Adrenal gland (tissue), 7 donors: ENCODE results near the genes GRM2, ABHD14B, RPL29 and TNNC1.

DNA sequence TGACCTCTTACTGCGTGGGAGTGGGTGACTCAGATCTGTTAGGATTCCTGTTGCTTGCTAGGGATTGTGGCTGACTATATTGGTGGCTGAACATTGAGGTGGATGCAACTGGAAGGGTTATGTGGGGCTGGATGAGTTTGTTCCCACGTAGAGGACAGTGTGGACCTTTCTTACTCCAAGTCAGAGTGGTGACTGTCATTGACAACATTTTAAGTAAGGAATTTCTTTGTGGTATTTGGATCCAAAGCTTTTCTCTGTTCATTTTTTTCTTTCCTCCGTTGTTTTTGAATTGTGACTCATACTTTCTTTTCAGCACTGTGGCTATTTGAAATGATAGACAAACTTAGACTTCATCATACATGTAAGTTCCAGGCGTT is 1.2 kb downstream of the RAD54L2 start:
- PRO-cap, 3 experiments = peak in 2 of 3 experiments; most common plus-strand start position 79 of the sequence (in 1); most common minus-strand start position 187 of the sequence (in 1)
- RAMPAGE, long total RNA, 4 experiments = no peak in any of the 4 experiments
- RRBS = no CpG with 5 or more reads among the region's 4 CpGs

- PRO-cap, 3 experiments = no peak in any of the 3 experiments
- RAMPAGE, long total RNA, 4 experiments = no peak in any of the 4 experiments
- RRBS = no CpG with 5 or more reads among the region's 16 CpGs
Measured at GRCh38 chr3:51686096-51687270, 15.4 kb downstream of the TEX264 start.

GRCh38 chr3:51706783-51707259 is at the start of gene GRM2:
GRM2 (plus strand) TSS chr3:51707068.
- PRO-cap, 3 experiments = peak in 2 of 3 experiments; most common plus-strand start chr3:51707066 (in 1); most common minus-strand start chr3:51706947 (in 1)
- RAMPAGE, long total RNA, 4 experiments = no peak in any of the 4 experiments
- RRBS = 9% methylated on average over 17 of the region's 49 CpGs

GRCh38 chr3:51968917-51969806 is 1.9 kb upstream of the PCBP4 start:
- PRO-cap, 3 experiments = no peak in any of the 3 experiments
- RAMPAGE, long total RNA, 4 experiments = start-site peak on the minus strand in 1 of 4 experiments, at chr3:51968936-51969247 at its widest, 8 reads per replicate
- RRBS = no CpG with 5 or more reads among the region's 6 CpGs

DNA sequence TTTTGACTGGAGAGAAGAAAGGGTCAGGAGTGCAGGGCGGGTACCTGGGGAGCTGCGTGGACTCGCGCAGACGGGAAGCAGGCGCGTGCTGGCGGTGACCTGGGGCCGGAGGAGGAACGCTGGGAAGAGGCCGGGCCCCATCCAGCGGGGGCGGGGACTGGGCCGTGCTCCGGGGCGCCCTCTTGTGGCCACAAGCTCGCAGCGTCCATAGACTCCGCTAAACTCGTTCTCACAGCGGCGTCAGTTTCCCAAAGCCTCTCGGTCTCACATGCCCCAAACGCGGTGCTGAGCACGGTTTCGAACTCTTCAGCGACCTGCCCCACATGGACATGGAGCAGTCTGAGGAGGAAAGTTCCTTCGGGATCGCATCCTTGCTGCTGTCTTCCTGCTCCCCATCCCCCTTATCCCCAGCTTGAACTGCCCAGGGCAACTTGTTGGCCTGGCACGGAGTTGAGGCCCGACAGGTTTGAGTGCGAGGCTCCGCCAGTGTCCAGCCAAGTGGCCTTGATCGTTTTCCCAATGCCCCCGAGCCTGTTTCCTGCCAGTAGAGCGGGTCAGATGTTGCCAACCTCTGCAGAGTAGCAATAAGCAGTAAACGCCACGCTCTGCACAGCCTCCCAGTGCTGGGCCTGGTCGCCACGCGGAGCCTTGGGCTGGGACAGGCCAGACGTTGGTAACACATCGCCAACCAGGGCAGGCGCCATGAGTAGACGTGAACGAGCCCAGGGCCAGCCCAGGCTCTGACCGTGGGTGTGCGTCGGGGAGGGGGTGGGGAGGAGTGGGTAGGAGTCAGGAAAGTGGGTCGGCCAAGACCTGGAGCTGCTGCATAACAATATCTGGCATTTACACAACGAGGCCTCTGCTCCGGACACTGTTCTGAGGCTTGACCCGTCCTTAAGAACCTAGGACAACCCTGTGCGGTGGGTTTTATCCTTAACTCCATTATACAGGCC is at the start of gene ABHD14B:
Gene ABHD14B (minus strand): TSS at position 129 of the 953 bp plus-strand sequence.
- PRO-cap, 3 experiments = peak in 3 of 3 experiments; most common plus-strand start position 191 of the sequence (in 1); most common minus-strand start position 118 of the sequence (in 3)
- RAMPAGE, long total RNA, 4 experiments = start-site peak on the minus strand in 4 of 4 experiments, centred at positions 99 to 114 of the sequence, 82 to 1,113 reads per replicate
- RRBS = 2% methylated on average over 5 of the region's 55 CpGs

- PRO-cap, 3 experiments = peak in 3 of 3 experiments; most common plus-strand start chr3:51996005 (in 3); most common minus-strand start chr3:51995895 (in 3)
- RAMPAGE, long total RNA, 4 experiments = start-site peak on the minus strand in 4 of 4 experiments, at chr3:51995866-51995903 at its widest, 1,410 to 10,786 reads per replicate
- RRBS = 1% methylated on average over 6 of the region's 50 CpGs
Measured at GRCh38 chr3:51995171-51996314, at the start of gene RPL29. RPL29 (minus strand) TSS chr3:51995895.

- PRO-cap, 3 experiments = no peak in any of the 3 experiments
- RAMPAGE, long total RNA, 4 experiments = no peak in any of the 4 experiments
- RRBS = no CpG with 5 or more reads among the region's 3 CpGs
Measured at GRCh38 chr3:52024992-52025399, 29.3 kb upstream of the RPL29 start.

GRCh38 chr3:52121440-52121887 is 32.8 kb downstream of the POC1A start:
- PRO-cap, 3 experiments = peak in 1 of 3 experiments; most common plus-strand start chr3:52121644 (in 1); most common minus-strand start chr3:52121585 (in 1)
- RAMPAGE, long total RNA, 4 experiments = no peak in any of the 4 experiments
- RRBS = no CpG with 5 or more reads among the region's 8 CpGs

- PRO-cap, 3 experiments = no peak in any of the 3 experiments
- RAMPAGE, long total RNA, 4 experiments = no peak in any of the 4 experiments
- RRBS = no CpG with 5 or more reads among the region's 9 CpGs
Measured at GRCh38 chr3:52140078-52140577, 14.1 kb downstream of the POC1A start.

- PRO-cap, 3 experiments = peak in 3 of 3 experiments; most common plus-strand start chr3:52189231 (in 2); most common minus-strand start chr3:52189032 (in 3)
- RAMPAGE, long total RNA, 4 experiments = start-site peak on the minus strand in 1 of 4 experiments, at chr3:52189032-52189039 at its widest, 61 reads per replicate
- RRBS = no CpG with 5 or more reads among the region's 6 CpGs
Measured at GRCh38 chr3:52188740-52189517, 9.0 kb upstream of the ALAS1 start.

DNA sequence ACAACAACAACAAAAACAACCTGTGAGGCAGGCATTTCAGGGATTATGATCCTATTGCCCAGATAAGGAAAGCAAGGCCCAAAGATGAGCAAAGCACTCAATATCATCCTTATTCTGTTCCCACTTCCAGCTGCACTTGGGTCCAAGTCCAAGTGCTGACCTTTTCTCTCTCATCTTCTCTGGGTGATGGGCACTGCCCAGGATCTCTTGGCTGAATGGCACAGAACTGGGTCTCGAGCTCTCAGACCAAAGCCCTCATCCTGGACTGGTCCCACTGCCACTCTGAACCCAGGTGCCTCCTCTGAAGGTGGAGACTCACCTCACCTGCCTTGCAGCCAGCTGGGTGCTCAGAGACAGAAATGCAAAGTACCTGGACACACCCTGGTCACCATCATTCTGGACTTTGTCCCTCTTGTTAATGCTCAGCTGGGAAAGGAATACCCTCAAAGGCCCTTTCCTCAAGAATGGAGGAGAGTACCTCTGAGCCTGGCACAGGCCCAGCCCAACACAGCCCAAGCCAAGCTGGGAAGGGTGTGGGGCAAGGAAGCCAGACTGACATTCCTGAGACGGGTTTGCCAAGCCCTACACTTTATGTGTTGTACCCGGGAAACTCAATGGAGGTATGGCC is 1.1 kb upstream of the ALAS1 start:
- PRO-cap, 3 experiments = no peak in any of the 3 experiments
- RAMPAGE, long total RNA, 4 experiments = no peak in any of the 4 experiments
- RRBS = no CpG with 5 or more reads among the region's 3 CpGs

GRCh38 chr3:52202403-52202873 is 4.5 kb downstream of the ALAS1 start:
- PRO-cap, 3 experiments = peak in 1 of 3 experiments; most common plus-strand start chr3:52202553 (in 1); most common minus-strand start chr3:52202586 (in 1)
- RAMPAGE, long total RNA, 4 experiments = no peak in any of the 4 experiments
- RRBS = no CpG with 5 or more reads among the region's 2 CpGs

DNA sequence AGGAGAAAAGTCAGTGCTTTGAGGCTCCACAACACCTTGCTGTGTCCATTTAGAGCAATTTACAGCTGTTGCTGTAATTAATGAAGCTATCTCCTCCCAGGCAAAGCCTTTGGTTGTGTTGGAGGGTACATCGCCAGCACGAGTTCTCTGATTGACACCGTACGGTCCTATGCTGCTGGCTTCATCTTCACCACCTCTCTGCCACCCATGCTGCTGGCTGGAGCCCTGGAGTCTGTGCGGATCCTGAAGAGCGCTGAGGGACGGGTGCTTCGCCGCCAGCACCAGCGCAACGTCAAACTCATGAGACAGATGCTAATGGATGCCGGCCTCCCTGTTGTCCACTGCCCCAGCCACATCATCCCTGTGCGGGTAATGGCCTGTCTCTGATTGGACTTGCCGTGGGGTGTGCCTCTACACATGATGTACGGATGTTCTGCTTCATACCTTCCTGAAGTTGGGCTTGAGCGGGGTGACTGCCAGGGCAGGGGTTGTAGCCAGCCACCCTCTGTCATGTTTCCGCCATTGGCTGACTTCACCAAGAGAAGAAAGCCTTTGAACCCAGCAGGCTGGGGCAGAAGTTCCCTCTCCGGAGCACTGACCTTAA is 13.3 kb downstream of the ALAS1 start:
- PRO-cap, 3 experiments = peak in 1 of 3 experiments; most common plus-strand start position 168 of the sequence (in 1)
- RAMPAGE, long total RNA, 4 experiments = no peak in any of the 4 experiments
- RRBS = no CpG with 5 or more reads among the region's 18 CpGs

DNA sequence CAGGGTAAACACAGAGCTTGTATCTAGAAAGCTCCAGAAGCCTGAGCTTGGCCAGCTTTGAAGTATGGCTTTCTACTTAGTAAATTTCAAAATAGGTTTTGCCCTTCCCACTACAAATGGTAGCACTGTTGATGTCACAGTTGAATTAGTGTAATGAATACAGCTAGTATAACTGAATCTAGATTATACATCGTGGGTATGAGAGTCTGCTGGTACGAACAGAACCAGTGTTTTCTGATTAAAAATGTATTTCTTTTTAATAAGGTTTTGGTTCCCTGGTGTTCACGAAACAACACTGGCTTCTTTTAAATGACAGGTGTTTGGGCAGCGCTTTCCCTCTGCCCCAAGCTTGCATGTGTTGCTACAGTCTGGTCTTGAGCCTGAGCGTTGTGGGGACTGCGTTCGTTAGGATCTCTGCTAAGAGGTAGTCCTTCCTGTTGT is 13.6 kb downstream of the TLR9 start:
- PRO-cap, 3 experiments = no peak in any of the 3 experiments
- RAMPAGE, long total RNA, 4 experiments = no peak in any of the 4 experiments
- RRBS = no CpG with 5 or more reads among the region's 7 CpGs

- PRO-cap, 3 experiments = no peak in any of the 3 experiments
- RAMPAGE, long total RNA, 4 experiments = no peak in any of the 4 experiments
- RRBS = no CpG with 5 or more reads among the region's 10 CpGs
Measured at GRCh38 chr3:52249413-52250101, 4.0 kb downstream of the PPM1M start.

DNA sequence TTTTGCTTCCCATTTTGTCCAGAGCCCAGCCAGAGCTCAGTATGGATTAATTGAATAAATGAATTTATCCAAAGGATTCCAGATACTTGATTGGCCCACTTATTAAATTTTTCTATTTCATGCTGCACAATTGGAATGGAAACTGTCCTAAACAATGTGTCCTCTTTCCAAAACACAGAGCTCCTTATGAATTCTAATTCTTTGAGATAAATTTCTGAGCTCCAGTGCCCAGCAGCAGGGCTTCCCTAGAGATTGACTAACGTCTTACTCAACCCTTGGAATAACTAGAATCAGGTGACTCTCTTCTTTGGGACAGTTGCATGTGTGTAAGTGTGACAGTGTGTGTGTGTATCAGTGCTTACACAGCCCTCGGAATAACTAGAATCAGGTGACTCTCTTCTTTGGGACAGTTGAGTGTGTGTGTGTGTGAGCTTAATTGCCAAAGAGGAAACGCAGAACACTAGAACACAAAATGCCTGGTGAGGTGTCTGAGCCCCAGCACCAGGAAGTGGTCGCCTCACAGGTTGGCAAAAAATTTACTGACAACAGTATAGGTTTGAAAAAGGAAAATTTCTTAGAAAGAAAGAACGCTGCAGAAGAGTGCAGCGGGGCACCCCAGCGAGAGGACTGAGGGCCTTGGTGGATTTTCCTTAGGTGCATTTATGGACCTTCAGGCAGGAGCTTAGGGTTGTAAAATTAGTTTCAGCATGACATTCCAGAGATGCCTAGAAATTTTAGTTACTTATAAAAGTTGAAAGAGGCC is 3.5 kb upstream of the WDR82 start:
- PRO-cap, 3 experiments = no peak in any of the 3 experiments
- RAMPAGE, long total RNA, 4 experiments = no peak in any of the 4 experiments
- RRBS = no CpG with 5 or more reads among the region's 7 CpGs

DNA sequence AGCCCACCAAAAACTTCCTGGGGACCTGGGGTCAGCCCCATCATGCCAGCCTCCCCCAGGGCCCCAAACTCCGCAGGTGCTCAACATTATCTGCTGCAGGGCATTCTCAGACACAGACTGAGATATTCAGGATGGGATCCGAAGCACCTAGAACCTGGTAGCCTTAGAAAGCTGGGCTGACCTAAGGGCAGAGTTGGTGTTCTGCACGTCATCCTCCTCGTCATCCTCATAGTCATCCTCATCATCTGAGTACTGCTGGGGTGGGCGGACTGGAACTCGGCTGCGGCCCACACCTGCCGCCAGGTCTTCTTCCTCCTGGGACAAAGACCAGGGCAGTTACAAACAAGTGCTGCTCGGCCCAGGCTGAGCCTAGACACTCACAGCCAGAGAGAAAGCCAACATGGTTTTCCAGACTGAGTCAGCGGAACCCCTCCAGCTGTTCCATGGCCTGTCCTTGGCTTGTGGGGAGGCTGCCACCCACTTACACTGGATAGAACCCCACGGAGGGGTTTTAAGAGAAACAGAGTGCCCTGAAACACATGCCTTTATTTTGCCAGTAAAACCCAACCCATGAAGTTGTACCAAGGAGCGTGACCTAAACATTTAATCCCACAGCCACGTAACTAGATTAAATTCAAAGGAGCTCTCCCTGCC is 5.4 kb downstream of the BAP1 start:
- PRO-cap, 3 experiments = no peak in any of the 3 experiments
- RAMPAGE, long total RNA, 4 experiments = no peak in any of the 4 experiments
- RRBS = no CpG with 5 or more reads among the region's 13 CpGs

- PRO-cap, 3 experiments = no peak in any of the 3 experiments
- RAMPAGE, long total RNA, 4 experiments = no peak in any of the 4 experiments
- RRBS = 1% methylated on average over 5 of the region's 19 CpGs
Measured at GRCh38 chr3:52409160-52409836, 510 bp downstream of the BAP1 start.

- PRO-cap, 3 experiments = no peak in any of the 3 experiments
- RAMPAGE, long total RNA, 4 experiments = no peak in any of the 4 experiments
- RRBS = 83% methylated on average over 4 of the region's 22 CpGs
Measured at GRCh38 chr3:52434475-52435654, 10.0 kb downstream of the SEMA3G start.

DNA sequence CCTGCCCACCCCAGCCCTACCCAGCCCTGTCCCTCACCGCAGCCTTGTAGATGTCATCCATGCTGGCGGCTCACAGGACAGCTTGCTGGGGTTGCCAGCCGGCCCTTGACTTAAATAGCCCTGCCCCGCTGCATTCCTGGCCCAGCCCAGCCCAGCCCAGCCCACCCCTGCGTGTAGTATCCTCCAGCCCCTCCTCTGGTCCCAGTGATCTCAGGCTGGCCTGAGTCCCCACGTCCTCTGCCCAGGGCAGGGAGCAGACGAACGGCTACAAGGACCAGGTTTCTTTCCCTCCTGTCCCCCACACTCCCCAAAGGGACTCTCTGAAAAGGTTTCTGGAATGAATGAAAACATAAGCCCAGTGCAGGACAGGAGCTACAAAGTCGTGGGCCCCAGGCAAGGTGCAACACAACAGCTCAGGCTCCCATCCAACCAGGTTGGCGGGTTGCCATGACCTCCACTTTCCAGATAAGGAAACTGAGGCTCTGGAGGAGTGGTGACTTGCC is at the start of gene TNNC1:
Gene TNNC1 (minus strand): TSS at position 87 of the 503 bp plus-strand sequence.
- PRO-cap, 3 experiments = peak in 1 of 3 experiments; most common minus-strand start position 87 of the sequence (in 1)
- RAMPAGE, long total RNA, 4 experiments = start-site peak on the minus strand in 3 of 4 experiments, centred at positions 73 to 86 of the sequence, 22 to 114 reads per replicate
- RRBS = no CpG with 5 or more reads among the region's 10 CpGs